NB4 (cell line): ENCODE data around the genes BMP2K, CFAP299, BMP3 and RASGEF1B.

- RRBS, result no CpG with 5 or more reads among the region's 5 CpGs
Observed at GRCh38 chr4:78055704-78056063, 1.4 kb upstream of the FRAS1 start.

GRCh38 chr4:78553375-78554120 lies 2.0 kb downstream of the ANXA3 start:
- RRBS, result no CpG with 5 or more reads among the region's 2 CpGs

DNA sequence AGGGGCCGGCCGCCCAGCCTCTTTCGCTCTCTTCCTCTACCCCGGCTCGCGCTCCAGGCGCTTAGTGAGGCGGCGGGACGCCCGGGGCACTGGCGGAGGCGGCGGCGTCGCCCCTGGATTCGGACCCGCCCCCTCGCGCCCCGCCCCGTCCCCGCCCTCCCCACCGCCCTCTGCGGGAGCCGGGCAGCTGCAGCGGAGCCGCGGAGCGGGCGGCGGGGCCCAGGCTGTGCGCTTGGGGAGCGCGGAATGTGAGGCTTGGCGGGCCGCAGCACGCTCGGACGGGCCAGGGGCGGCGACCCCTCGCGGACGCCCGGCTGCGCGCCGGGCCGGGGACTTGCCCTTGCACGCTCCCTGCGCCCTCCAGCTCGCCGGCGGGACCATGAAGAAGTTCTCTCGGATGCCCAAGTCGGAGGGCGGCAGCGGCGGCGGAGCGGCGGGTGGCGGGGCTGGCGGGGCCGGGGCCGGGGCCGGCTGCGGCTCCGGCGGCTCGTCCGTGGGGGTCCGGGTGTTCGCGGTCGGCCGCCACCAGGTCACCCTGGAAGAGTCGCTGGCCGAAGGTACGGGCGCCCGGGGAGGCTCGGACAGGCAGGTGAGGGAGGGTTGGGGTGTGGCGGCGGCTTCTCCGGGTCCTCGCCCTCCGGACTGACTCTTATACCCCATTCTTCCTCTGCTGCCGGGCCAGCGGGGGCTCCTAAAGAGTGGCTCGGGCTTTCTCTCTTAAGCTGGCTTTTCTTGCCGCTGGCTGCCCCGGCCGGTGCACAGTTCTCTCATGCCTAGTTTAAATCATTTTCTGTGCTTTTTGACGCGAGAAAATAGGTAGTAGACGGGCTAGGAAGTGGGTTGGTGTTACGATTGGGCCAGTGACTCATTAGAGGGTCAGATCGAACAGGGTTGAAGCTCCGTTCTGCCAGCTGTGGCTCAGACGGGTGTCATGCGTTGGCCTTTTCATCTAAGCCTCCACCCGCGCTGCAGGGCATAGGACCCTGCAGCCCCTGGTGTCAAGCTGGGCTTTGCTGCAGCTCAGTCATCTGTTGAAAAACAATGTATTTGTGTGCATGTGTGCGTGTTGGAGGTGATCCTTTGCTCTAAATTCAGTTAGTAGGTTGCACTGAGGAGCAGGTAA lies at the start of gene BMP2K:
Gene BMP2K (plus strand): TSS at position 186 of the 1,123 bp plus-strand sequence.
- RRBS, result under 1% methylated on average over 54 of the region's 106 CpGs

- RRBS, result no CpG with 5 or more reads among the region's 2 CpGs
Observed at GRCh38 chr4:79083422-79083875, 144.2 kb upstream of the PAQR3 start.

GRCh38 chr4:79977808-79978623 lies 95.0 kb downstream of the ANTXR2 start:
- RRBS, result no CpG with 5 or more reads among the region's 3 CpGs

DNA sequence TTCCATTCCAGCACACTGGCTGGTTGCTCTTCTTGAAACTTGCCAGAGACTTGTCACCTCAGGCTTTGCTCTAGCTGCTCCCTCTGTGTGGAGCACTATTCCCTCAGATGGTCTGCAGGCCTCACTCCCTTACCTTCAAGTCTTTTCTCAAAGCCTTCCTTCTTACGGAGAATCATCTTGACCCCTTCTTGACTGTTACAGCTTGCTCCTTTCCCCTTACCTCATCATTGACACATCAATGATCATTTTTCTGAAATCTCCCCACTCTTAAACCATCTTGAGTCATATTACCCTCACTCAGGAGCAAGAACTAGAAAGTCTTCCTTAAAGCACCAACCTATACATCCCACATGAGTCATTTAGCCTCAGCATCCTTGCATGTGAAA lies 55.8 kb downstream of the ANTXR2 start:
- RRBS, result no CpG with 5 or more reads among the region's 1 CpG

DNA sequence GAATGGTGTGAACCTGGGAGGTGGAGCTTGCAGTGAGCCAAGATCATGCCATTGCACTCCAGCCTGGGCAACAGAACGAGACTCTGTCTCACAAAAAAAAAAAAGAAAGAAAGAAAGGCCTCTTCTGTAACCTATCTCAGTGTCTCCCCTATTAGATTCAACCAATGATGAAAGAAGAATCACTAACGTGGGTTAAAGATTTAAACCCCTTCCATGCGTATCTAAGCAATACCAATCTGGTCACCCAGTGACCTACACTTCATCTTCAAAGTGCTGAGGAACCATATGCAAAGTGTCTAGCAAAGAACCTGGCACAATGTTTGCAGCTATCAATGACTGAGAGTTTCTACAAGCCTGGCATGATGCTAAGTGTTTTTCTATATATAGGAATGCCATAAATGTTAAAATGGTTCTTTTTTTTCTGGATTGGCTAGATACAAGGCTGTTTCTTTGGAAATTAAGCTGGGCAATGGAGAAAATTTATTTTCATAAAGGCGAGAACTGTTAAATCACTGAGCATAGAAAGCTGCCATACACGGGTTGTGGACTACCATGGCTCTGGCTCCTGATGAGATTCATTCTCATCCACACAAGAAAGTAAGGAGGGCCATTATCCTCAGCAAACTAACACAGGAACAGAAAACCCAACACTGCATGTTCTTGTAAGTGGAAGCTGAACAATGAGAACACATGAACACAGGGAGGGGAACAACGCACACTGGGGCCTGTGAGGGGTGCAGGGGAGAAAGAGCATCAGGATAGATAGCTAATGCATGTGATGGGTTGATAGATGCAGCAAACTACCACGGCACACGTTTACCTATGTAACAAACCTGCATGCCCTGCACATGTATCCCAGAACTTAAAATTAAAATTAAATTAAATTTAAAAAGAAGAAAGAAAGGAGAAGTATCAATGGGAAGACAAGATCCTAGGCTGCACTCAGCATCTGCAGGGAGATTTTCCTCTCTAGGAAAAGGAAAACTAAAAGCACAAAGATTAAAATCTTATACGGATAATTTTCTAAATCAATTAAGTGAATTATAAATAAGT lies 5.6 kb downstream of the ANTXR2 start:
- RRBS, result no CpG with 5 or more reads among the region's 9 CpGs

- RRBS, result no CpG with 5 or more reads among the region's 2 CpGs
Observed at GRCh38 chr4:80124669-80125795, 52.0 kb upstream of the ANTXR2 start.

DNA sequence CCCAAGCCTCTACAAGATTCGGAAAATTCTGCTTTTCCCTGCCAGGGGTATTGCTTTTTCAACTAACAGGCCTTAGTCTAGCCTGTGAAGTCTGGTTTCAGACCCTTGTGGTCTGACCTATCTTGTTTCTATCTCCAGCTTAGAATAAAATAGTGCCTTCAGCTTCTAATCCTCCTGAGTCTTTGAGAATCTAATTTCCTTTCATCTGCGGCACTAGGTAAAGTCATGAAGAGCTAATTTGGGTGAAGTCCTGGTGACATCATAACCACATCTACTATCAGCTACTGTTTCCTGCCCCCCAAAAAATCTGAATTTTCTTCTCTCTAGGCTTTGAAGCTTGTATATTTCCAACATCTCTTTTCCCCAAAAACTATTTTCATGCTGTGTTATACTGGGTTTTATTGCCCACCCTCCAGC lies 52.8 kb upstream of the ANTXR2 start:
- RRBS, result no CpG with 5 or more reads among the region's 2 CpGs

- RRBS, result no CpG with 5 or more reads among the region's 17 CpGs
Observed at GRCh38 chr4:80196419-80196868, 859 bp upstream of the PRDM8 start.

GRCh38 chr4:80335311-80336247 lies at the start of gene CFAP299:
CFAP299 (plus strand) TSS chr4:80335730.
- RRBS, result no CpG with 5 or more reads among the region's 51 CpGs

- RRBS, result 75% methylated on average over 31 of the region's 87 CpGs
Observed at GRCh38 chr4:81030467-81031509, at the start of gene BMP3. BMP3 (plus strand) TSS chr4:81030708.

- RRBS, result no CpG with 5 or more reads among the region's 2 CpGs
Observed at GRCh38 chr4:81032705-81033318, 2.3 kb downstream of the BMP3 start.

GRCh38 chr4:81471397-81471959 lies at the start of gene RASGEF1B:
RASGEF1B (minus strand) TSS chr4:81471907.
- RRBS, result 11% methylated on average over 37 of the region's 56 CpGs

GRCh38 chr4:81635682-81636186 lies 164.0 kb upstream of the RASGEF1B start:
- RRBS, result no CpG with 5 or more reads among the region's 7 CpGs

GRCh38 chr4:81648818-81649458 lies 177.2 kb upstream of the RASGEF1B start:
- RRBS, result no CpG with 5 or more reads among the region's 4 CpGs

DNA sequence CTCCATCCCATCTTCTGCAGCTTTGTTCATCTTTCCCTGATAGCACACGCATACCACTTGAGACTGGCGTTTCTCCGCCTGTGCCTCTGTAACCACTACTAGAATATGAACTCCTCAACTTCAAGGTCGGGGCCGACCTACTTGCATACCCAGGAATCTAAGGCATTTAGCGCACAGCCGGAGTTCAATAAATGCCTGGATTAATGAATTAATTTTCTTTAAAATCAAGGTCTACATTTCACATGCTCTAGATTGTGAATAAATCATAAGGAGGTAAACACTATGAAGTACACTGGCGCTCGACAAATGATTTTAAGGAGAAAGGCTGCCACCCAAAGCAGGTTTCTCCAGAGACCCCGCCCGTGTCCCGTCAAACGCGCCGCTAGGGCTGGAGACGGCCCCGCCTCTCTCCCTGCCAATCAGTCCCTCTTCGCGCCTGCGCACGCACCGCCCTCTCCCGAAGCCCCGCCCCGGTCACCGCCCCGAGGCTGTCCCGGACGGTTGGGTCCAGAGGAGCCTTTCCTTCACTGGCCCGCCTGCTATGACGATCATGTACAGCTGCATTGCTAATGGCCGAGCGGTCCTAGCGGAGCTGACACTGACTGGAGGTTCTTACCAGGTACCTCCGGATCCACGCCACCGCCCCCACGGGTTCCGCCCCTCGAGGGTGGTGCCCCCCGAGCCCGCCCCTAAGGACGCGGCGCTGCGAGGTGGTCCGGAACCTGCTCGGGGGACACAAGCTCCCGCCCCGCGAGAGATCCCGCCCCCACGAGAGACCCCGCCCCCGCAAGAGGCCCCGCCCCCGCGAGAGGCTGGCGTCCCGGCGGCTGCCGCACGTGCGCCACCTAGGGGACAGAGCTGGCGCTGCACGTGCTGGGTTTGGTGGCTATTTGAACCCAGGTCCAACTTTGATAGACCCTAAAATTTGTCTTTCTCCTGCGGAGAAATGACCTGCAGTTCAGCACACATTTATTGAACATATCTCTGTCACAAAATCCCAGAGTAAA lies 89.0 kb downstream of the HNRNPD start:
- RRBS, result 2% methylated on average over 14 of the region's 67 CpGs

GRCh38 chr4:82357083-82357715 lies 16.6 kb downstream of the HNRNPD start:
- RRBS, result no CpG with 5 or more reads among the region's 2 CpGs

DNA sequence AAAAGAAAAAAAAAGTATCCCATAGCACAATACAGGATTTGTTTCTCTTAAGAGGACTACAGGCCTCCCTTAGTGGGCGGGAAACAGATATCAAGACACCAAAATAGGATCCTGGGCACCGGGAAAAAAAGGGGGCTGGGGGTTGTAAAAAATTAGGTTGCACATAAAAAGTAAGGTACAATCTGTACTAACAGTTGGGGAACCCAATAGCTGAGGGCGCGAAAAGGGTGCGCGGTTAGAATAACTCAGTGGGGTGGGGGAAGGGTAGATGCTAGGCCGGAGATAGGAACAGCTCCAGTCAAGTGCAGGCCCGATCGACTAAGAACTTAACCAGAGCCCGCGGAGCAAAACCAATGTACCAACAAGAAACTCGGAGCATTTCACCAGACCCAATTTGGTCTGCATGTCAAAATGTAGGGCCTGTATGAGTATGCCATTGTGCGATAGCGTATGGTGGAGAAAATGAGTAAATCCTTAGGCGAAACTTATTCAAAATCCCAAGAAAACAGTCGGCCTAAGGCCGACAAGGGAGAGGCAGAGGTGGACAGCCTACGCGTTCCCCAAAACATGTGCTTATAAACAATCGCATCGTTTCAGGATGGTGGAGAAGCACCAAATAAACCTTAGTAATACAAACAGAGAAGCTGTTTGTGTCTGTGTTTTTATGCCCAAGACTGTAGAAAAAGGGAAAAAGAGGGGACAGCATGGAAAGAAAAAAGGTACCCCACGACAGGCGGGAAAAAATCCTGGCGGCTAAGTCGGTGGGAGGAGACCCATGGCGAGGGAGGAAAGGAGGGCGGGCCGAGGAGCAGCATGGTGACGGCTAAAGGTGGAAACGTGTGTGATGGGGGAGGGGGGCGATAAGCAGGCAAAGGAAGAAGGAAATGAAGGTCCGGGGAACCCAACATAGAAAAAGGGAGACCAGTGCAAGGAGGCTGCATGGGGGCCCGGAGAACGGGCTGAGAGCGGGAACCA lies 1.1 kb downstream of the HNRNPD start:
- RRBS, result 0% methylated on average over 1 of the region's 35 CpGs

DNA sequence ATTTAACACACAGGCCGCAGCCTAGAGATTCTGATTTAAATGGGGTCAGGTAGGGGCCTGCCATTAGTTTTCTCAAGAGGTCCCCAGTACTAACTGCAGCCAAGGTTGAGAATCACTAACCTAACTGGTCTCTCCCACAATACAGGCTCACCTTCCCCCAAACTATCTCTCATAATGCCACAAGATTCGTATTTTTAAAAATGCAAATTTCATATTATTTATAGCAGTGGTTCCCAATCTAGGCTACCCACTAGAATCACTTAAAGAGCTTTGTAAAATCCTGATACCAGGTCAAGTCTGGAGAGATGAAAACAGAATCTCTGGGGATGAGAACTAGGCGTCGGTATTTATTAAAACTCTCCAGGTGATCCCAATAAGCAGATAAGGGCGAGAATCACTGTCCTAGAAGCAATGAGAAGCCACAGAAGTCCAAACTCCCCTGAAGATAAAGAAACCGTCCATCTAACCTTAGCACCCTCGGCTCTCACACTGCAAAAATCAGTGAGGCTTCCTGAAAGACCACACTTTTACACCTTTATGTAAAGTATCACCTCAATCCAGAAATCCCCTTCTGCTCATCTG lies 41.9 kb downstream of the LIN54 start:
- RRBS, result no CpG with 5 or more reads among the region's 7 CpGs